ENCODE measurements around the genes PLEKHG4B, ZDHHC11, SLC6A19 and CLPTM1L.

GRCh38 chr5:91803-92521 is at the start of gene PLEKHG4B:
Gene PLEKHG4B (plus strand): TSS chr5:92168.
- PRO-cap, 3 experiments = peak in 2 of 3 experiments; most common plus-strand start chr5:92119 (in 1); most common minus-strand start chr5:91955 (in 1)

- PRO-cap, 3 experiments = no peak in any of the 3 experiments
Observed at GRCh38 chr5:154689-155388, 36.5 kb upstream of the LRRC14B start.

DNA sequence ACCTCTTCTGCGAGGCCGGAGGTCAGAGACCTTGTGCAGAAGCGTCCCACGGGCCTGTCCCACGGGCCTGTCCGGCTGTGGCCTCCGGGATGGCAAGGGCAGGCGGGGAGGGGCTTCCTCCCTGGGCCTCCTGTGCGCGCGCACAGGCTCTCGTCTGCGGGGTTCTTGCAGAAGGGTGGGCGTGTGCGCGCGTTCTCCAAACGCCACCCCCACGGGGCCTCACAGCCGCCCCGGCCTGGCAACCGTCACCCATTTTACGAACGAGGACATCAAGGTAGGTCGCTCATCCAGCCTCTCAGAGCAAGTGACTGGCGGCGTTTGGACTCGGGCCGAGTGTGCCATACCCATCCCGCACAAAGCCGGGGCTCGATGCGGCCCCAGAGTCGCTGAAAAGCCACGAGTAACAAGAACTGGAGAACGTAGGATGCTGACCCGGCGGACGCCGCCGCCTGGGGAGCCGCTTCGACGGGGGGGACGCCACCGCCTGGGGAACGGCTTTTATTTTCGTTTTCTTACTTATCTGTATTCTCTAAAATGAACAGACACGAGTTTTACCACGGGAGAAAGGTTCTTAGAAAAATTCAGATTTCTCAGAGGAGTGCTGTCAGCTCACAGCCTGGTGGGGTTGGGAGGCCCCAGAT is 995 bp downstream of the AHRR start:
- PRO-cap, 3 experiments = no peak in any of the 3 experiments

GRCh38 chr5:601023-601580 is 11.0 kb upstream of the CEP72 start:
- PRO-cap, 3 experiments = no peak in any of the 3 experiments

- PRO-cap, 3 experiments = no peak in any of the 3 experiments
Observed at GRCh38 chr5:683566-683910, 9.6 kb downstream of the TPPP start.

DNA sequence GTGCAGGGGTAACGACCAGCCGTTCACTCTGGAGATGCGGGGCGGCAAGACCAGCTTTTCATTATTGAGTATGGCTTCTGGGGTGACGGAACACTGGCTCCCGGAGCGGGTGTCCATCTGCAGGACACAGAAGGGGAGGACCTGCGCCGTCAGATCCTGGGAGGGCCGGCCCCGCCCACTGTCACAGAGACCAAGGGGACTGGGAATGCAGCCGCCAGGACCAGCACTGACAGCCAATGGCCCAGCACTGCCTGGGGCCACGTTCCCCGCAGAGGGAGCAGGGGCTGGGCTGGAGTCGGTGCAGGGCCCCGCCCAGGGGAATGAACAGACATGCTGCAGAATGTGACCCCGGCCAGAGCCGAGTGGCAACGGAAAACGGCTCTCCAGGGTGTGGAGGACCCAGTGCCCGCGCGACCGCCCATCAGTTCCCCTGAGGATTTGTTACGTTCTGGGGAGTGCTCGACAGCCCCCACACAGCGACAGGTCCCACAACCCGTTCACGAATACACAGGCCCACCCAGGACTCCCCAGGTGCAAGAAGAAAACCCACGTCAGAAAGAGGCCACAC is at the start of gene ZDHHC11:
Gene ZDHHC11 (minus strand): TSS at position 501 of the 568 bp plus-strand sequence.
- PRO-cap, 3 experiments = no peak in any of the 3 experiments

GRCh38 chr5:964958-965399 is 43.6 kb upstream of the NKD2 start:
- PRO-cap, 3 experiments = no peak in any of the 3 experiments

DNA sequence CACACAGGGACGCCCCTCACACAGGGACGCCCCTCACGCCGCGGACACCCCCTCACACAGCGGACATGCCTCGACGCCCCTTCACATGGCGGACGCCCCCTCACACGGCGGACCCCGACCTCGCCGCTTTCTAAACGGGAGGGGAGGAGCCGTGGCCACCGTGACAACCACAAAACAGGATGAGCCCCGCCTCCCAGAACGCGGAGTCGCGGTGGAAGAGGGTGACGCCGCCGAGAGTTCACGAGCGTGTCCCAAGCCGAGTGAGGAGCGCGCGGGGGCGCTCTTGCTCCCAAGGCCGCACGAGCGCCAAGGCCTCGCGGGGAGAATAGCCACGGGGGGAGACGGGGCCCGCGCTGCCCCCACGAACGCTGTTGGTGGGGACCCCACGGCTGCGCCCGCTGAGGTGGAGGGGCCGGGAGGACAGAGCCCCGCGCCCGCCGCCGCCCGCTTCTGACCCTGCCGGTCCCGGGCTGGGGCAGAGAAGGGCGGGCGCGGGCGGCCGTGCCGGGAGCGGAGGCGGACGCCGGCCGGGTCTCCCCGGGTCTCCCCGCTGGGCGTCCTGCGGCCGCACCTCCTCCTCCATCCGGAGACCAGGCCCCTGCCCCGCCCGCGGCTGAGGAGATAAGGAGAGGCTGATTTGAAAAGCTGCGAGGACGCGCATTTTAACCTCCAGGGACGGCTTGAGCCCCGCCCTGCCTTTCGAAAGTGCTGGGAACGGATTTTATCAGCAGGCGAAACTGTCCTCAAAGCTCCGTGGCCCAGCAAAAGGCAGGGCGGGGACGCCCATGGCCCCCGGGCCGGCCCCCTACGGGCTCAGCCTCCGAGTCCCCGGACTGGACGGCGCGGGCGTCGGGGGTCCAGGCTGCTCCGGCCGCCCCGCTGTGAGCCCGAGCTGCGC is 3.9 kb upstream of the NKD2 start:
- PRO-cap, 3 experiments = peak in 3 of 3 experiments; most common plus-strand start position 196 of the sequence (in 2); most common minus-strand start position 479 of the sequence (in 1)

GRCh38 chr5:1008903-1009287 is 293 bp downstream of the NKD2 start:
- PRO-cap, 3 experiments = no peak in any of the 3 experiments

GRCh38 chr5:1041363-1042064 is 32.9 kb downstream of the NKD2 start:
- PRO-cap, 3 experiments = no peak in any of the 3 experiments

DNA sequence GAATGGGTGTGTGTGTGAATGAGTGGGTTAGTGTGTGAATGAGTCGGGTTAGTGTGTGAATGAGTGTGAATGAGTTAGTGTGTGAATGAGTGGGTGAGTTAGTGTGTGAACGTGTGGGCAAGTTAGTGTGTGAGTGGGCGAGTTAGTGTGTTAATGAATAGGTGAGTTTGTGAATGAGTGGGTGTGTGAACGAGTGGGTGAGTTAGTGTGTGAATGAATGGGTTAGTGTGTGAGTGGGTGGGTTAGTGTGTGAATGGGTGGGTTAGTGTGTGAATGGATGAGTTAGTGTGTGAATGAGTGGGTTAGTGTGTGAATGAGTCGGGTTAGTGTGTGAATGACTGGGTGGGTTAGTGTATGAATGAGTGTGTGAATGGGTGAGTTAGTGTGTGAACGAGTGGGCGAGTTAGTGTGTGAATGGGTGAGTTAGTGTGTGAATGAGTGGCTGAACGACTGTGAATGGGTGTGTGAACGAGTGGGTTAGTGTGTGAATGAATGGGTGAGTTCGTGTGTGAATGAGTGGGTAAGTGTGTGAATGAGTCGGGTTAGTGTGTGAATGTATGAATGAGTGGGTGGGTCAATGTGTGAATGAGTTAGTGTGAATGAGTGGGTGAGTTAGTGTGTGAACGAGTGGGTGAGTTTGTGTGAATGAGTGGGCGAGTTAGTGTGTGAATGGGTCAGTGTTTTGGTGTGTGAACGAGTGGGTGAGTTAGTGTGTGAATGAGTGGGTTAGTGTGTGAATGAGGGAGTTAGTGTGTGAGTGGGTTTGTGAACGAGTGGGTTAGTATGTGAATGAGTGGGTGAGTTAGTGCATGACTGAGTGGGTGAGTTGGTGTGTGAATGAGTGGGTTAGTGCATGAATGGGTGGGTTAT is 36.7 kb downstream of the NKD2 start:
- PRO-cap, 3 experiments = no peak in any of the 3 experiments

GRCh38 chr5:1201287-1201939 is at the start of gene SLC6A19:
Gene SLC6A19 (plus strand): TSS chr5:1201595.
- PRO-cap, 3 experiments = no peak in any of the 3 experiments

DNA sequence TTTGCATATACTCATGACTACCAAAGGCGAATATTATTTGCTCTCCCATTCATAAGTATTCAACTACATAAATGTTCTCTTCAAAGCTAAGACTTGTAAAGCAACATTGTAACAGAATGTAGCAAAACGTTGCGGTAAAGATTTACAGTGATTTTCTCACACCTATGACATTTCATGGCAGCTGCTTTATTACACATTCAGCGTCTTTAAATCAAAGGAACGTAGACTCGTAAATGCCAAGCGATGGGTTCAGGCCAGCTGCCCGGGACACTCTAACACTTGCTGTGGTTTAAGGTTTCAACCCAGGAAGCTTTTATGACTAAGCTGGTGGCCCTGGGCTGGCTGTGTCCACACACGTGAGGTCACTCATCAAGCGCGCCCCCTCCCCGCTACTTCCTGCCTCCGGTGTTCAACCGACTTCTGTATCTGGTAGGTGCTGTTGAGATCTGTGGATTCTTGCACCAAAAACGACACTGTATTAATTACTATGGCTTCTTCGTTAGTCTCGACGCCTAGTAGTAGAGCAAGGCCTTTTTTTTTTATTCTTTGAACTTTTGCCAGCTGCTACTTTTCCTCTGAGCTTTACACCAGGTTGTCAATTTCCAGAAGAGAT is 2.5 kb downstream of the SLC6A18 start:
- PRO-cap, 3 experiments = peak in 1 of 3 experiments; most common minus-strand start position 274 of the sequence (in 1)

DNA sequence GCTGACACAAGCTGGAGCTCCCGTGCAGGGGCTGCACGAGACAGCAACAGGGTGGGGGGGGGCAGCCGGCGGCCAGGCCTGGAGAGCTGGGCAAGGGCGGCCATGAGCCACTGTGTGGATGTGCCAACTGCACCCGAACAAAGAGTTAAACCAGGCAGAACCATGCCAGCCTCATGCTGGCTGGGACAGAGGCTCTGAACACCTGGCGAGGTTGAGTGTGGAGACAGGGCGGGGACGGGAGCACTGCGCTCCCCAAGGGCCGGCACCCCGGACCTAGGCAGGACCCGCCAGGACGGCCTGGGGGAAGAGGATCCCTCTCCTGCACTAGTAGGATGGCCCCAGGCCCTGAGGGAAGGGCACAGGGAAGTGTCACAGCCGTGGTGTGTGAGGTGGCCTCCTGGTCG is 24.4 kb upstream of the TERT start:
- PRO-cap, 3 experiments = no peak in any of the 3 experiments

GRCh38 chr5:1327222-1328014 is 17.5 kb downstream of the CLPTM1L start:
- PRO-cap, 3 experiments = no peak in any of the 3 experiments

GRCh38 chr5:1344693-1345350 is at the start of gene CLPTM1L:
Gene CLPTM1L (minus strand): TSS chr5:1345099.
- PRO-cap, 3 experiments = peak in 3 of 3 experiments; most common plus-strand start chr5:1345192 (in 2); most common minus-strand start chr5:1345090 (in 2)

GRCh38 chr5:1567989-1568699 is 44.4 kb upstream of the LPCAT1 start:
- PRO-cap, 3 experiments = no peak in any of the 3 experiments

GRCh38 chr5:1570656-1571440 is 47.1 kb upstream of the LPCAT1 start:
- PRO-cap, 3 experiments = no peak in any of the 3 experiments

- PRO-cap, 3 experiments = no peak in any of the 3 experiments
Observed at GRCh38 chr5:1724857-1725636, 74.6 kb downstream of the MRPL36 start.

- PRO-cap, 3 experiments = no peak in any of the 3 experiments
Observed at GRCh38 chr5:1781653-1781916, 18.1 kb downstream of the MRPL36 start.